Hair follicle dermal papilla cell (primary cell): ENCODE measurements around a stretch of chr12.

GRCh38 chr12:75501545-75502331 lies 9.7 kb downstream of the KRR1 start:
- CAGE, long polyA plus RNA: no peak

DNA sequence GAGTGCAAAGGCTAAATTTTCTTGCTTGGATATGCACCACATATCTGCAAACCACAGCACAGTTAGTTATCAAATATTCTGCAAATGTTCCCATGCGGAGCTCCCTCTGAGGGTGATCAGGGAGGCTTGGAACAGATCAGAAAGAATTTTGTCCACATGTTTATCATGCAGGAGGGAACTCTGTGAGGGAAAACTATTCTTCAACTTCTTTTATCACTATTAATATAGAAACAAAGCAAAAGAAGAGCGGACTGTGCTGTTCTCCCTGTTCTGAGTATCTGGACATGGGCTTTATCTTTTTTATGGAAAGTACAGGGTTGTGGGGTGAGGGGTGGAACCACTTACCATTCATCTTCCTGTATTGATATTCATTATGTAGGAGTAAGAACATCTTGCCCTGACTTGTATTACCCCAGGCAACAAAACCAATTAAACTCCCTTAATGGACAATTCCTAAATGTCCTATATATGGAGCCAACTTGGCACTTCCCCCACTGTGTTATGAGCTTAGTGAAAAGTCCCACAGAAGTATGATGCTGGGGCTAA lies 139.8 kb upstream of the KRR1 start:
- CAGE, long polyA plus RNA: no peak

GRCh38 chr12:75783078-75783553 lies 271.7 kb upstream of the KRR1 start:
- CAGE, long polyA plus RNA: no peak

DNA sequence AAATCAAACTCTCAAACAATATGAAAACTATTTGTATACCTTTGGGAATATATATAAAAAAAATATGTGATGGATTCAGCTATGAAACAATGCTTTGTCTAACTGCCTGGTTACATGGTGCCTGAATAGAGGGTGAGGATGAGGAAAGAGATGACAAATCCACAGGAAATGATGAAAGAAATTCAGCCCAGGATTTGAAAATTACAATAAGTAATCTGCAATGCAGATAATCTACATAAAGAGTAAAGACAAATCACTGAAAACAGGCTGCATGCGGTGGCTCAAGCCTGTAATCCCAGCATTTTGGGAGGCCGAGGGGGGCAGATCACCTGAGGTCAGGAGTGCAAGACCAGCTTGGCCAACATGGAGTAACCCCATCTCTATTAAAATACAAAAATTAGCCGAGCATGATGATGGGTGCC lies 150.7 kb downstream of the NAP1L1 start:
- CAGE, long polyA plus RNA: no peak

- CAGE, long polyA plus RNA: no peak
Measured at GRCh38 chr12:76020700-76021440, 63.6 kb downstream of the NAP1L1 start.

GRCh38 chr12:76037105-76038216 lies 47.0 kb downstream of the NAP1L1 start:
- CAGE, long polyA plus RNA: no peak

DNA sequence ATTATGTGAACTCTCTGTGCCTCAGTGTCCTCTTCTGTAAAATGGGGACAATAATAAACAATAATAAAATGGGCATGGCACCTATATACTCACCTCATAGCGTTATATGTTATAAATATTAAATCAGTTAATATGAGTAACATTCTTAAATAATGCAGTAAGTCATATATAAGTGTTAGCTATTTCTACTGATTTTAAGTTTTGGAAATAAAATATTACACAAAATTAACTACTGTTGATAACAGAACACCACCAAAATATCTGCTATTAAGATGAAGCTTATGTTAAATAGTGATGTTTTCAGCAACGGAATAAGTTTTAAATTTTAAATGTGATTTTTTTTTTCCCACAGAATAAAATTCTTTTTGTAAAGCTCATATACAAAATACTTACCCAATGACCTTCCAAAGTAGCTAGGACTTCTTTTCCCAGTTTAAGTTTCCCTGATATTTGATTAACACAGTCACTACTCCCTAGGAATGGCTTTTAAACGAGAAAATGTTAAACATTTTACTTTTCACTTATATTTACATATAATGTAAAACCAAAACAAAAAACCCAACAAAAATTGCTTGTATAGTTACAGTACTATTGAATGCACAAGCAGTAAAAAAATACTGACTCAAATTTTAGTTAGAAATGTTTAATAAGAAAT lies 24.9 kb upstream of the BBS10 start:
- CAGE, long polyA plus RNA: no peak

GRCh38 chr12:76519682-76520262 lies 39.8 kb downstream of the OSBPL8 start:
- CAGE, long polyA plus RNA: no peak

GRCh38 chr12:76542326-76542764 lies 17.2 kb downstream of the OSBPL8 start:
- CAGE, long polyA plus RNA: no peak

GRCh38 chr12:76551404-76552126 lies 8.0 kb downstream of the OSBPL8 start:
- CAGE, long polyA plus RNA: no peak

DNA sequence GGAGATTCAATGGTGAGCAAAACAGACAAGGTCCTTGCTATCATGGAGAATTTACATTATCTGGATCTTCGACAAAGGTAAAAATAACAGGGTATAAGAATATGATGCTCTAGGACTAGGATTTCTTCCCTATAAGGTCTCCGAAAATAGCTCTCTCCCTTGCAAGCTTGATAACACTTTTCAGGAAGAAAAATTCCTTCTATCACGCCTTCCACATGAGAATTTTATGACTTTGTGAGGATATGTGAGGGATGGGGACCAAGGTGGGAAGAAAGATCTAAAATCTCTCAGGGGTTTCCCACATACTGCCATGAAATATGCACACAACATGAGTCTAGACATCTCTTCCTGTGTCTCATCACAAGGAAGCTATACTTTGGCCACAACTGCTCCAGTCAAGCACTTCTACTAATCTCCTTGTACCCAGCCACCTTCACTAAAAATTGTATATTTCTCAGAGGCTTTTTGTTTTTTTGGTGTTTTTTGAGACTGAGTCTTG lies 3.3 kb downstream of the OSBPL8 start:
- CAGE, long polyA plus RNA: no peak

DNA sequence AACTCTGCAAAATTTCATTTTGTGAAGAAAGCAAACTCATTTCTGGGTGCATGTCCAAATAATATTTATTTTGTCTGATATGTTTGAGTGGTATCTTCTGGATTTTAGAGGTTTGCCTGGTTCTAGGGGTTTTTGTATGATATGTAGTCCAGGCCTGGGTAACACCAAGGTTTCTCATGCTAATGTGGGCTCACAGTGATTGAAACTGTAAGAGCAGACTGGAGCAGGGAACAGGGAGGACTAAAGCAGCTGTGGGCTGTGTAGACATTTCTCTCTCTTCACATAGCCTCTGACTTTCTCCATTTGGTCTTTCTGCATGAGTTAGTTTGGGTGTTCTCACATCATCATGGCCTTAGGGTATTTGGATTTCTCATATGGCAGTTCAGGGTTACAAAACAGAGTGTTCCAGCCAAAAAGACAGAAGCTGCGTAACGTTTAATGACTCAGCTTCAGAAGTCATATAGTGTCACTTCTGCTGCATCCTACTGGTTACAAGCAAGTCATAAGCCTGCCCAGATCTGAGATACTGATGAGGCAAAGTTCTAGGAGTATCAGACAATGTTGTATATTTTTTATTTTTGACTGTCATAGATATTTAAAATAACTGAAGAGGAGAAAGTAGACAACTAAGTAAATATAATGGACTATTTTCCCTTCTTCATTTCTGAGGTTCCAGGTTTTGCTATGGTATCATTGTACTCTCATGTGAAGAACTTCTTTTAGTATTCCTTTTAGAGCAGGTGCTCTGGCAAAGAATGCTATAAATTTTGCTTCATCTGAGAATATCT lies 52.0 kb upstream of the OSBPL8 start:
- CAGE, long polyA plus RNA: no peak

DNA sequence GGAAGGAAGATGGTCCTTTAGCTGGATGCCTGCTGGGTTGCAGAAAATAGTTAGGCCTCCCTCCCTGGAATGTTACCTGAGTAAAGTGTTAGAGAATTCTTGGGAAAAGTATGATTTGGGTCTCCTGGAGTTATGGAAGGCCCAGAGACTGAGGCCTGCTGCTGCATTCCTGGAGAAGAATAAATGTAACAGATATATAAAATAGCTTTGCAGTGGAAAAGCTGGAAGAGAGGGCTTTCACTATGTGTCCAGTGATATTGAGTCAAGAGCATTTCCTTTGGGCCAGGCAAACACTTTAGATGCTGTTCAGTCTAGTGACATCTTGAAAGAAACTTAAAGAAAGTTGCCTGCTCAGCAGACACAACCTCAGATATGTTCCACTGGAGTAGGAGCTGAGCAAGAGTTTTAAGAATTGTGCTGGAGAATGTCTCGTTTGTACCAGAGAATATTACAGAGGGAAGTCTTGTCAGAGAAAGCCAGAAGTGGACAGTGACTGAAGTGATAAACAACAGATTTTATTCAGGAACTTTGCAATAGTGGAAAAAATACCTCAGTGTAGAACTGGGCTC lies 18.4 kb downstream of the ZDHHC17 start:
- CAGE, long polyA plus RNA: no peak

DNA sequence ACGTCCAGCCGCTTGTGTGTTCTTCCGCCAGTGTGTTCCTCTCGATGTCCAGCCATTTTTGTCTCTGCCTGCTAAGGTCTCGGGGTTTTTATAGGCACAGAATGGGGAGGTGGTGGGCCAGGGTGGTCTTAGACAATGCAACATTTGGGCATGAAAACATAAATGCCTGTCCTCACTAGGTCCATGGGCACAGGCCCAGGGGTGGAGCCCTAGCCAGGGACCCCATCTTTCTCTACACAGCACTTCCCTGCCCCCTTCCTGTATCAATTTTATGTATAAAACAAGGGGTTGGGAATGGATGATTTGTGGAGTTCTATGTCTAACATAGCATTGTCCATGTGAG lies 3.3 kb downstream of the NAV3 start:
- CAGE, long polyA plus RNA: no peak

- CAGE, long polyA plus RNA: no peak
Measured at GRCh38 chr12:78035864-78036825, 205.5 kb downstream of the NAV3 start.

DNA sequence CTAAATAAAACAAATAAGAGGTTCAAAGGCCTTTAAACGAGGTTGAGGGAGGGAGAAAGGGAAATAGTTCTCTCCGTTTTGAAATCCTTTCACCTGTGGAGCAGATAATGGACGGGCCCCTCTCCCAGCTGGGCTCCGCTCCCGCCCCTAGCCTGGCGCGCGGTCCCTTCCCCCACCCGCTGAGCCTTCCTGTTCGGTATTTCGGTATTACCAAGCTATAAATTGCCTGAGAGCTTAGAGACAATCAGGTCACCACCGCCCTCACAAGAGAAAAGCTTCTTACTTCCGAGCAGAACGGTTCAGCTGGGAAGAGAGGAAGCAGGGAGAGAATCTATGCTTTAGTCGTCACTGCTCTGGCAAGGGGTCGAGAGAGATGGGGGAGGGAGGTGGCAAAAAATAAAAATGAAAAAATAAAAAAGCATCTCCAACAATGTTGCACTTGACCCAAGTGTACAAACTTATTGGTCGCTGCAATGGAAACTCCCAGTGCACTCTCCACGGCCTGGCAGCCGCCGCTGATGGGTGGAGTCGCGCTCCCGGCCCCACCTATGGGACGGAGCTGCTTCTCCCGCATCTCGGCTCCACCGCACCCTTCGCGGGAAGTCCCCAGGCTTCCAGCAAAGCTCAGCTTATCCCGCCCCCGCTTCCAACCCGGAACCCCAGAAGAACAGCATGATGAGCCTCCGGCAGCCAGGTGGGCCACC lies 1.0 kb upstream of the SYT1 start:
- CAGE, long polyA plus RNA: no peak

GRCh38 chr12:79183697-79184176 lies 319.2 kb downstream of the SYT1 start:
- CAGE, long polyA plus RNA: no peak

DNA sequence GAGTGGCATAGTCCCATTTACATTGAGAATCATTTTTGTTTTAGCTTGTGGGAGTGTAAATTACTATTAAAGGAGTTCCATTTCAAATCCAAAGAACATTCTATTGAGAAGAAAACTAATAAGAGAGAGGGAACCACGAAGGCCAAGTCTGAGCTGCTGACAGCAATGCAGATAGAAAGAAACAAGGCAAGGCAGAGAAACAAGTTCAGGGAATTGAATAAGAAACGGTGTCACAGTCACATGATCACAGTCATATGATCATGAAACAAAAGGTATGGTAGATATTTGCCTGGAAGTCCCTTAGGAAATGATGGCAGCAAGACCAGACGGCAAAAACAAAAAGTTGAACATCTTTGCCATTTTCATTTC lies 274.8 kb downstream of the PAWR start:
- CAGE, long polyA plus RNA: no peak

- CAGE, long polyA plus RNA: no peak
Measured at GRCh38 chr12:79420217-79420714, 270.5 kb downstream of the PAWR start.

GRCh38 chr12:79422042-79422607 lies 268.6 kb downstream of the PAWR start:
- CAGE, long polyA plus RNA: no peak